Camera-type eye (tissue), 1 donor: ENCODE results near the genes PARP12, MKRN1 and DENND2A.

GRCh38 chr7:139596725-139597189, 73.3 kb downstream of the CLEC2L start:
- RAMPAGE, long total RNA = no peak

DNA sequence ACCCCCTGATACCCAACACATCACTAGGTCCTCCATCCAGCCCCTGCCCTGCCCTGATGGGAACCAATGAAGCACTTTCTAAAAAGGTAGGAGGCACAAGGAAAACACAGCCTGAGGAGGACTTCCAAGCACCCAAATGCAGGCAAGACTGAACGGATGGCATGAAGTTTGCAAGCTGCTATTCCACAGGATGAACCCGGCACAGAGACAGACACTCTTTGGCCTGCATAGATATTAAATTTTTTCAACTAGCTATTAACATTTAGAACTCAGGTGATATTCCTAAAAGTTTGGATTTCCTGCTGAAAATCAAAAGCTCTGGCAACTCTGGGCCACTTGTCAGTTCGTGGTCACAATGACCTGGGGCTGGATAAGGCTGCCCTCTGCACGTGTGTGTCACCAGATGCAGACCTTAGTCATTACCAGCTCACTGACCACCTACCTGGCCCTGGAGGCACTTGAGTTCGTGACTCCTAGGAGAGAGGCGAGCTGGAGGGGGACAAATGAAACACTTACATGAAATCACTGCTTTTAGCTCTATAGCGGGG, 126.6 kb downstream of the HIPK2 start:
- RAMPAGE, long total RNA = no peak

DNA sequence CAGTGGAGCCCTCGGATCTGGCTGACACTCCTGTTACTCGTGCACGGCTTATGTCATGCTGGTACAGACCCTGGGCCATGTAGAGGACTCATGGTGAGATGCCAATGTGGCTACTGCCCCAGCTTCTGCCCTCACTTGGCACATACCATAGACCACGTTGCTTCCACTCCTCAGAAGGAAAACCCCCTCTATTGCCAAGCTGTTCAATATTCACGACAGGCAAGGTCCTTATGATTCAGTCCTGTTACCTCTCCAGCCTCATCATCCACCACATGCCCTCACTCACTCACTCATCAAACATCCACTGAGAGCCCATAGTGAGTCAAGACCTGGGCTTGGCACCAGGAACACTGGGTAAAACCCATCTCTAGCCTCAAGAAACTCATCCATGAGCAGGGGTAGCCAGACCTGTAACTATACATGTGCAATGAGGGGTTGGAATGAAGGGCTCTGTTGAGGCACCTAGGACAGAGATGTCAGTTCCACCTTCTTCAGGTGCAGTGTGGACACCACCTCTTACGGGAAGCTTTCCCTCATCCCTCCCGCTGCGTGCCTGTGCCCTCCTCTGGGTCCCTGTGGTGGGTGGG, 95.7 kb downstream of the HIPK2 start:
- RAMPAGE, long total RNA = no peak

DNA sequence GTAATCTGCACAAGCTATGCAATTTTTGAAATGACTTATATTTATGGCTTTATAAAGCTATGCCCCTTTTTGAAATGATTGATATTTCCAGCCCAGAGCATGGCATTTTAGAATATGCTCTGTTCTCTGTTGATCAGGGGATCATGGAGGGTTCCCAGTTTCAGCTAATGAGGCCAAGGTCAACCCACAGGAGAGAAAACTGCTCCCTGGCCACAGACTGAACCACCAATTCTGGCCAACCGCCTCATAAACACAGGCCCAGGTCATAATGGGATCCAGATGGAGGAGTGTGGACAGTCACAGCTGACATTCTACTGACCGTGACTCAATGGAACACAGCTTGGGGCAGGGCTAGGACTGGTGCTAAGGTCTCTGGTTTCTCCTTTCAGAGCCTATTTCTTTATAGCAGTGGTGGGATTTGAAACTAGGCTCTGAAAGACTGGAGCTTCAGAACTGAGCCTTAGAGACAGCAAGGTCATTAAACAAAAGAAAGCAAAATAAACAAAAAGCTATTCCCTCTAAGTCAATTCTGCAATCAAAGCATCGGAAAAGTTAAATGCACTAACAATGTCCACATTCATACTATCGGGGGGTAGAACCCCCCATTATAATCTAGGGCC, 68.3 kb downstream of the HIPK2 start:
- RAMPAGE, long total RNA = no peak

- RAMPAGE, long total RNA = no peak
Measured at GRCh38 chr7:139719922-139721235, 57.4 kb downstream of the HIPK2 start.

GRCh38 chr7:139739934-139740920, 37.6 kb downstream of the HIPK2 start:
- RAMPAGE, long total RNA = no peak

GRCh38 chr7:139748130-139748529, 29.7 kb downstream of the HIPK2 start:
- RAMPAGE, long total RNA = no peak

DNA sequence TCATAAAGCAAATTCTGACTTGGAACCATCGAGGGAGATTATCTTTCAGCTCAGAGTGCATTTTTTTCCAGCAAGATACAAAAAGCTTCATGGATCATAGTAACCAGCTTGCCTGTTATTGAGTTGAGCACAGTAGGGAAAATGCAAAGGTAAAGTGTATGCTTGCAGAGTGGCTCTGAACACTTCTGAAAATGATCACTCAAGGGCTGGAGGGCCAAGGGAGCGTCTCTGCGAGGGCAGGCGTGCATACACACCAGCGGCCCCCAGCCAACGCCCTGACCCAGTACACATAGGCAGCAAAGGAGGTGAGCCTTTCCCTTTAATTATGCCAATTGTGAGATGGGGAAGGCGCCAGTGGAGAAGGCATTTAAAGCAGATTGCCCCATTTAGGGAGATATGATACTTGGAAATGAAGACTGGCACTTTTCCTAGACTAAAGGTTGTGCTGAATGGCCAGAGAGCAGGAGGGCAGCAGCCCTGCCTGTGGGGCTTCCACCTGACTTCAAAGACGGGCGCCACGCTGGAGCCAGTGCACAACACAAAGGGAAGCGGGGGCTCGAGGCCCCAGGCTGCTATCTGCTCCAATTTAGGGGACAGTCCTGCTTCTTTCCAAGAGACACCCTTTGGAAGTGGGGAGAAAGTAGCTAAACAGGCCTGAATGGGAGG, 24.2 kb downstream of the HIPK2 start:
- RAMPAGE, long total RNA = no peak

DNA sequence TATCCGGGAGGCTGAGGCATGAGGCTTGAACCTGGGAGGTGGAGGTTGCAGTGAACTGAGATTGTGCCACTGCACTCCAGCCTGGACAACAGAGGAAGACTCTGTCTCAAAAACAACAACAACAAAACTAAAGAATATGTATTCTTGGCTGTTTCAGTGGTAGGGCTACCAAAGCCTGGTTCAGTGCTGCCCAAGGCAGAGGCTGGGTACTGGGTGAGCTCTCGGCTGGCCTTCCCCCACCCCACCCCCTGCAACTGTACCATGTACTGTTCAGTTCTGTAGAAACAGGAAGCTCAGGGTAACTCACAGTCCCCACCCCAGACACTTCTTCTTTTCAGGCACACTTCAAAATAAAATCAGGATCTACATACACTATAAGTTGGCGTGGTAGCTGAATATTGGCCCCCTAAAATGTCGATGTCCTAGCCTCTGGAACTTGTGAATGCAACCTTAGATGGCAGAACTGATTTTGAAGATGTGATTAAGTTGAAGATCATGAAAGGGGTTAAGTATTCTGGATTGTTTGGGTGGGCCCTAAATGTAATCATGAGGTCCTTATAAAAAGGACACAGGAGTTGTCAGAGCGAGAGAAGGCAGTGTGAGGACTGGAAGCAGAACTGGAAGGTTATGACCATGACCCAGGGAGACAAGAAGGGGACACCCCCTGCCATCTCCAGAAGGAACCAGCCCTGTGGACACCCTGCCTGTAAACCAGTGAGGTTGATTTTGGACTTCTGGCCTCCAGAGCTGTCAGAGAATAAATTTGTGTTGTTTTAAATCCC, 31.2 kb downstream of the TBXAS1 start:
- RAMPAGE, long total RNA = no peak

DNA sequence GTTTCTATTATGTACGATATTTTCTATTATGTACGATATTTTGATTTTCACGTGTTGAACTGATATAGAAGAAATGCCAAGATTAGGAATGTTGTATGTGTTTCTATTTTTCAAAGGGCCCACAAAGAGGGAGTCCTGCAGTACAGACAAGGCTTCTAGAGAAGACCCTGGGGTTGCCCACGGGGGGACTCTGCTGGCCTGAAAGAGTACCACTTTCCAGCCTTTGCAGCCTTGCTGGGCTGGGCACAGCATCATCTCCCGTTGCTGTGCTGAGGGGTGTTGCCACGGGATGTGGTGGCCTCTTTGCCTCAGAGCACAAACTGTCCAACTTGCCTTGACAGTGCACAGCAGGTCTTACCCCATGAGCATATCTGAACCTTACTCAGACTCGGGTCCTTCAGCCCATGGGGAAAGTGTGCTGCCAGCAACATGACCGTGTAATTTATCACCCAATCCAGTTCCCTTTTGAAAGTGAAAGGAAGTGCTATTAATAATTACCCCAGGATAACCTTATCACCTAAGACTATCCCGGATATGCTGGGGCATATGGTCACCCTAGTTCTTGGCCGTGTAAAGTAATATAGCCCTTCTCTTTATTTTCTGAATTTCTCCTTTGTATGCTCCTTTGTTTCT, 46.7 kb downstream of the TBXAS1 start:
- RAMPAGE, long total RNA = no peak

DNA sequence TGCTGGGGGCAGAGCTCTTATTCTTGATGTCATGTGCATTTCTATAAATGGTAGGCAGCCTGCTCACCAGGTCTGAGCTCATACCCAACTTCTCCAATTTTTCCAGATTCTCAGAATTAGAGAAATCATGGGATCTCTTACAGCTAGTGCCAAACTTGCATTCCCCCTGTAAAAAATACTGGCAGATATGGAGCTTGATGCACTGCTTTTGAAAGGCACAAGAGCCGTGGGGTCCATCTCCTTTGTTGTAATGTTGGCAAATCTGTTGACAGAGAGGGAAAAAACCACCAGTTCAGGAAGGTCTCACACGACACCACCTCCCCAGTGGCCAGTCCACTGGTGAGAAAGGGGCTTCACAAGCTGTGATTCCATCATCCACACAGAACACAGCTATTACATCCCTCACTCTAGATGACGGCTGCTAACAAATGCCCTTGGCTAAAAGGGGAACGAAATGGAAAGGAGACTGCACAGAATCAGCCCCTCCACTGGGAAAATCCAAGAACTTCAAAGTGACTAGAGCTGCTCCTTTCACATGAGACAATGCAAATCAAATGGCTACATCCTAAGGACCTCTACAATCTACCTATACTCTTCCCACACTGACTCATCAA, 5.8 kb downstream of the PARP12 start:
- RAMPAGE, long total RNA = no peak

DNA sequence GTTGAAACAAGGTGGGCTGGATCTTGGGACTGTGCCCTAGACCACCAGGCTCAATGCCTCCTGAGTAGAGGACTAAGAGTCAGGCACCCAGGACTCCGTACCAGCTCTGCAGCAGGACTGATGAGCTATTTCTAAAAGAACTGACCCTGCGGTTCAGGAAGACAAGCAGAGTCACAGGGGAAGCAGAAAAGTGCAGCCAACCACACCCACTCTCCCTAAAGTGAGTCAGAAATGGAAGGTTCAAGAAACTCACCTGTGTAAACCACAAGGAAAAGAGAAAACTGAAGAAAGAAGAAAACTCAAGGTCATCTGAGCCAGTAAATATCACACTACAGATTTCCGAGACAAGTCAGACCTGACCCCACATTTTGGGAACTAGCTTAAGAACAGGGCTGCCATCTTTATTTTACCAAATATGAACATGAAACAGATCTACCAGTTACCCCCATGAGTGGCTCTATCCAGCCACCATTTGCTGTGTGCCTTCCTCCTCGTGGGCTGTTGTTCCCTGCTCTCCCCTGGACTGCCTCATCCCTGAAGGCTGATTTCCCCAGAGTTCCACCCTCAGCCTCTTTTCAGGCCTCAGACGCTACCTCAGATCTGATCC, 2.4 kb downstream of the PARP12 start:
- RAMPAGE, long total RNA = no peak

GRCh38 chr7:140062449-140063536, at the start of gene PARP12:
Gene PARP12 (minus strand): TSS chr7:140062951.
- RAMPAGE, long total RNA = no peak

DNA sequence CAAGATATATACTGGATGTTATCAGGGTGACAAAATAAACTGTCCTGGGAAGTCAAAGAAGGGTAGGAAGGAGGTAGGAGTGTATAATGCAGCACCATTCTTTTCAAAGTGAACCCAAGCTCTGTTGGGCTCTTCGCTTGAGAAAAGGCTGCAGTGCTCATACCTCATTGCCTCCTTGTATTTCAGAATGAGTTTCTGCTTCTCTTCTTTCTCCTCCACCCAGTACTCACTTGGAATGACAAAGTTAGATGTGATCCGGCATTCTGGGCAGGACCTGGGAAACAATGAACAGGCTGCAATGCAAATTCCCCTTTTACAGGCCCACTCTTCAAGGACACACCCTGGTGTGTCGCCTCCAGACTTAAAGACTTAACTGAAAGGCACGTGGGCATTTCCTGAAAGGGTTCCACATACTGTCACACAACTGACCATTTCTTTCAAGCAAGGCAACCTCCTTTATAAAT, 23.6 kb downstream of the MKRN1 start:
- RAMPAGE, long total RNA = no peak

DNA sequence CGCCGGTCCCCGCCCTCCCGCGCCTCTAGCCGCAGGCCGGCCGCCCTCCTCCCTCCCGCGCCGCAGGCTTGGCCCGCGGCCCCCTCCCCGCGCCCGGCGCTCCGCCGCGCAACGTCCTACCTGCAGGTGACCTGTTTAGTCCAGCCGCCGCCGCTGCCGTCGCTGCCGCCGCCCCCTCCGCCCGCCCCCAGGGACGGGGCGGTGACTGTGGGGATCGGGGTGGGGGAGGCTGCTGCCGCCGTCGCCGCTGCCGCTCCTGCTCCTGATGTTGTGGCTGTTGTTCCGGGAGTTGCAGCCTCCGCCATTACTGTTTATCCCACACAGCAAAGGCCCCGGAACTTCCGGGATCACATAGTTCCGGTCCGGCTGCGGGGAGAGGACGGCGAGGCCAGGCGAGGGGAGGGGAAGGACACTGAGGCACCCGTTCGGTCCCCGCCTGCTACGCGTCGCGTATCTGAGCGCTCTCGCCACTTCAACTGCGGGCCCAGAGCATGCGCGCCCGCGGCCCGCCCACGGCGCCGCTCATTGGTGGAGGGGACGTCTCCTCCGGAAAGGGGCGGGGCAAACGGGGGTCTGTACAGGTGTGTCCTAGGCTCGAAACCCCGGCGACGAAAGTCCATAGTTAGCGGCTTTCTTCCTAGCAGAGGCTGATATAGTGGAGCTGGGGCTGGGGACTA, at the start of gene MKRN1:
TSS of gene MKRN1 (minus strand) at position 466 of the 677 bp plus-strand sequence.
- RAMPAGE, long total RNA = no peak

GRCh38 chr7:140518061-140518530, 38.8 kb upstream of the MKRN1 start:
- RAMPAGE, long total RNA = no peak

DNA sequence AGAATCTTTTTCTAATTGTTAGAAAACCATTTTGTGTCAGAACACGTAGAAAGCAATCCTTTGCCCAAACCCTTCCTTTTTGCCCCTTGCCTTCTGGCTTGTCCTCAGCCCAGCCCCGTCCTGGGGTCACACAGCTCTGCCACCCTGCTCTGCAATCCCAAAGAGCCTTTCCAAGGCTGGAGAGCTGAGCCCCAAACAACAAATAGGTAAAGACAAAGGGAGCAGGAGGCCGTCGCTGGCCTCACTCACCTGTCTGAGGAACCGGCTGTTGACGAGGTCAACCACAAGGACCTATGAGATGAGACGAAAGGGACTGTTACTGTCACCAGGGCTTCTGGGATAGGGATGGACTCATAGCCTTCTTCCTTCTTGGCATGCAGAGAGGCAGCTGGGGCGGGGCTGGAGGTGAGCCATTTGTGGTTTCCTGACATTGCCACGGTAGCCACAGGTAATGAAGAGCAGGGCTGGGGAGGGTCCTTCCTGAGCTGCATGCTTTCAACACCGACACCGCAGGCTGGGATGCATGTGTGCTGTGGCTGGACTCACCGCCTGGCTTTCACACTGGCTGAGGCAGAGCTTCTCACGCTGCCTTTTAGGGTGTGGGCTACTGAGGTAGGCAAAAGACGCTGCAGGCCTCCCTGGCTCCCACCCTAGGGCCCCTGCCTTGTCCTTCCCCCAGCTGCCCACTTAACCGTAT, 46.3 kb upstream of the MKRN1 start:
- RAMPAGE, long total RNA = no peak

DNA sequence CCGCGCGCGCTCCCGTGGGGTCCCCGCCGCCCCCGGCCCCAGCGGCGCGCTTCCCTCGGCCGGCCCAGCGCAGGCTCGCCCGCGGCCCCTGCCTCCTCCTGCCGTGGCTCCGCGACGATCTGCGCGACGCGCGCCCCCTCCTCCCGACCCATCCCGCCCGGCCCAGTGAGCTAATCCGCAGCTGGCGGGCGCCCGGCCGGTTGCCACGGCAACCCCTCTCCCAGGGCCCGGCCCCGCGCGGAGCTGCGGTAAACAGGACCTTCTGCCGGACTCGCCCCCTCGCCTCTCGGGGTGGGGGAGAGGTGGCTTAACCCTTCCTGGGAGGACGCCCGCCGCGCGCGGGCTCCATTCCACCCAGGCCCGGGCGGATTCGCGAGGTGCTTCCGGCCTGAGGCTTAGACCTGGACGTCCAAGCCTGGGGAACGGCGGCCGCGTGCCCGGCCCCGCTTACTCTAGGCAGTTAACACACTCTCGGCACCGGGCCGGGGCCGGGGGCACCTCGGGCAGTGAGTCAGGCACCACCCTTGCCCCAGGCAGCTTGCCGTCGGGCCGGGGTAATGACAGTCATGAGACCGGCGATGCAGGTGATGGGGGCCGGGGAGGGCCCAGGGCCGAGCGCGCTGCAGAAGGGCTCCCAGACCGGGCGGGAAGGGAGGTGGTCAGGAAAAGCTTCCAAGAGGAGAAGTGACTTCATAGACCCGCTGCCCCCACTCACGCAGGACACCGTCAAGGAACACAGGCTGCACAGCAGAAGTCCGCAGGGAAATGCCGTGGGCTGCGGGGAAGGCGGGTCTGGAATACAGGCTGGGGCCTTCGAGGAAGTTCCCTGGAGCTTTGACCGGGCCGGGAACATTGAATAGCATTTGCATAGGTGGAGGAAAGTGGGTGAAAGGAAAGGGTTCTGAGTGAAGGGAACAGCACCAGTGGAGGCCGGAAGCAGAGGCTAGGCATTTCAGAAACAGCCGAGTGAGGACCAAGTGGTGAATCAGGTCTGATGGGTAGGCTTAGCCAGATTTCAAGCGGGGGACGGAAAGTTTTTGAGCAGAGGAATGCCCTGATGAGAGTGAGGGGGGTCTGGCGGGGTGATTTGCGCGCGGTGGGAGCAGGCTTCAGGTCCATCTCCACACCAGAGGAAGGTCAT, at the start of gene DENND2A:
TSS of gene DENND2A (minus strand) at position 123 of the 1,141 bp plus-strand sequence.
- RAMPAGE, long total RNA = no peak

GRCh38 chr7:140719783-140720223, 23.3 kb downstream of the NDUFB2 start:
- RAMPAGE, long total RNA = no peak

- RAMPAGE, long total RNA = no peak
Measured at GRCh38 chr7:140720540-140721327, 24.2 kb downstream of the NDUFB2 start.